ENCODE measurements around a stretch of chr4.

- PRO-cap, result no peak
- RRBS, 2 experiments, result no CpG with 5 or more reads among the region's 2 CpGs
Measured at GRCh38 chr4:98653940-98654296, 4.5 kb downstream of the TSPAN5 start.

GRCh38 chr4:99315805-99316727 lies 5.1 kb downstream of the ADH1B start:
- PRO-cap, result no peak
- RRBS, 2 experiments, result no CpG with 5 or more reads among the region's 9 CpGs

- PRO-cap, result no peak
- RRBS, 2 experiments, result no CpG with 5 or more reads among the region's 2 CpGs
Measured at GRCh38 chr4:99318705-99318994, 2.6 kb downstream of the ADH1B start.

GRCh38 chr4:99325018-99325439 lies 3.8 kb upstream of the ADH1B start:
- PRO-cap, result no peak
- RRBS, 2 experiments, result no CpG with 5 or more reads among the region's 3 CpGs

GRCh38 chr4:99413018-99413250 lies 22.2 kb downstream of the ADH7 start:
- PRO-cap, result no peak
- RRBS, 2 experiments, result no CpG with 5 or more reads among the region's 3 CpGs

GRCh38 chr4:99652512-99653187 lies 5.0 kb downstream of the C4orf54 start:
- PRO-cap, result no peak
- RRBS, 2 experiments, result 92 to 95% methylated on average over 16 to 17 of the region's 33 CpGs

DNA sequence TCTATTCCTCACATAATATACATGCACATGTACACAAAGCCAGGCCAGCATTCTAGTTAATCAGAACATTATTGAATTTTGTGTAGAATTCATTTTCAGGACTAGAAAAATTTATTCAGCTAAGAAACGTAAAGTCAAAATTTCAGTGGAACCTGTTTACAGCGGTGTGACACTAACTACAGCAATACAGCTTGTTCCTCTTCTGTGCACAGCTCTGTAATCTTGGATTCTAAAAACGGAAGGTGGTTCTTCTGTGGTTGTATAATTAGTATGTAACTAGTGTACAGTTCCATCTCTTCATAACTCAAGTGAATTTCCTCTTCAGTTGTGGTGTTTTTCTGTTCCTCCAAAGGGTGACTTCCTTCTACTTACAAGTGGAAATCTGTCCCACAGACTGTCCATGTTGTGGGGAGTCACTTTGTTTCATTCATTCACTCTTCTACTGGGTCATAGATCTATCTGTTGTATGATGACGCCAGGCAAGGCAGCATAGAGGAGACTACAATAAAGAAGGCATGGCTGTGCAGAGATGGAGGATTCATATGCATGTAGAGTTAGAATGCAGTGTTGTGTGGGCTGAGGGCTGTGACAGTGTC lies 5.3 kb downstream of the DAPP1 start:
- PRO-cap, result no peak
- RRBS, 2 experiments, result no CpG with 5 or more reads among the region's 4 CpGs

GRCh38 chr4:100458706-100459079 lies 59.1 kb downstream of the EMCN start:
- PRO-cap, result no peak

DNA sequence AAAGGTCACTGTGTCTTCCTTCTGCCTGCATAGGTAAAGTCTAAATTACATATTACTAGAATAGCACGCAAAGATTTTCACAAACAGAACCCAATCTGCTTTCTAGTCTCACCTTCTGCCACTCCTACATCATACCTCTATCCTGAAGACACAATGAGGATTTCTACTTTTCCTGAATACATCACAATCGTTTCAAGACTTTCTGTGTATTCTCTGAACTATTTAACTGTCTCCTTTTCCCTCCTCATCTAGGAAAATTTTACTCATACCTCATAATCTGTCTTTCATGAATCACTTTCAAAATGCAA lies 116.7 kb downstream of the PPP3CA start:
- PRO-cap, result no peak
- RRBS, 2 experiments, result no CpG with 5 or more reads among the region's 2 CpGs

- PRO-cap, result no peak
- RRBS, 2 experiments, result no CpG with 5 or more reads among the region's 4 CpGs
Measured at GRCh38 chr4:101348886-101349385, 1.6 kb upstream of the PPP3CA start.

DNA sequence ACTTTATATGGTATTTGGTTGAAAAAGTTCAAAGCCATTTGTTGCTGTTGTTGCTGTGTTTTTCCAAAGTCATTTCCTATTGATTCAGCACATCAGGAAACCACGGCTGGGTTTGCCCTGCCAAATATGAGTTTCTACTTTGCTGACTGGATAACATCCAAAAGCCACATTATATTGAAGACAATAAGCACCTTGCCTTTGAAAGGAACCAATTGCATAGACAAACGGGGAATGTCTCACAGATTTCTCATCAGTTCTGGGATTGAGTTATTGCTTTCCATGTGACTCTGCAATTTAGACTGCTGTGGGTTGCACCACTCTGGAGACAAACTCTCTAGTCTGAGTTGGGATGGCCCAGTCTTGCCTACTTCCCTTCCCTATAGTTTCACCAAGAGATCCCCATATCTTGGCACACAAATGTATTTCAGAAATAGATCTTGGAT lies 206.1 kb downstream of the SLC39A8 start:
- PRO-cap, result no peak
- RRBS, 2 experiments, result no CpG with 5 or more reads among the region's 2 CpGs

GRCh38 chr4:102352833-102353244 lies 7.6 kb upstream of the SLC39A8 start:
- PRO-cap, result no peak
- RRBS, 2 experiments, result no CpG with 5 or more reads among the region's 4 CpGs

DNA sequence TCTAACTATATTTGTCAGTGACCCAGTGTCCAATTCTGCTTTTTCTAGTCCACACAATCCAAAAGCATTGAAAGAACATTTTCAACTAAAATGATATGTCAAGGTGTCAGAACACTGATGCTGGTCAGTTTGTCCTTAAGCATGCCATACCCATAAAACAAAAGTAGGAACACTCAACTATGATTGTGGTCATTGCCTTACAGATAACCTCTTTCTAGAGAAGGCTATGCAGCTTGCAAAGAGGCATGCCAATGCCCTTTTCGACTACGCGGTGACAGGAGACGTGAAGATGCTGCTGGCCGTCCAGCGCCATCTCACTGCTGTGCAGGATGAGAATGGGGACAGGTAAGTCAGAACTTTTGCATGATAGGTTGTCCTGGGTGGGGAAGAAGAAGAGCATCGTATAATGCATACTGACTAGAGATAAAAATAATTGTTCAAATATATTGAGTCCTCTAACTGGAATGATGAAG lies 96.2 kb downstream of the NFKB1 start:
- PRO-cap, result no peak
- RRBS, 2 experiments, result no CpG with 5 or more reads among the region's 7 CpGs

- PRO-cap, result no peak
- RRBS, 2 experiments, result no CpG with 5 or more reads among the region's 5 CpGs
Measured at GRCh38 chr4:102807432-102808656, 19.5 kb downstream of the UBE2D3 start.

GRCh38 chr4:102819268-102820129 lies 7.9 kb downstream of the UBE2D3 start:
- PRO-cap, result no peak
- RRBS, 2 experiments, result no CpG with 5 or more reads among the region's 10 CpGs

- PRO-cap, result no peak
- RRBS, 2 experiments, result no CpG with 5 or more reads among the region's 3 CpGs
Measured at GRCh38 chr4:102824160-102824769, 3.1 kb downstream of the UBE2D3 start.

- PRO-cap, result bidirectional peak, plus-strand start at chr4:102828299, minus-strand start at chr4:102828010
- RRBS, 2 experiments, result no CpG with 5 or more reads among the region's 9 CpGs
Measured at GRCh38 chr4:102828217-102828413, 764 bp upstream of the UBE2D3 start.

DNA sequence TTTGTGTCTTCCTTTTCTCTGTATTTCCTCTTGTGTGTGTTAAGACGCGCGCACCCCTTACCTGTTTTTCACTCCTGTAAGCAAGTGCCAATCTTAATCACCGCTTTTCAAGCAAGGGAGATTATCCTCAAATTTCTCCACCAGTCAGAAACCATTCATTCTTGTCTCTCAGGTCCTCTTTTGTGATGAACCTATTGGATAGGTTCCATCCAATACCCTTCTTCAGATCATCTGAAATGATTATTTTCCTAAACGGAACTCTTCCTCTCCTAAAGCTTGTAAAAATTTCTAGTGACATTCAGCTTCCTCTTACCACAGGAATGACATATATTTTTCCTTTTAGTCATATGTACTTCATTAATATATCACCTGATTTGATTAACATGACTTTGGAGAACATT lies 526 bp upstream of the SLC9B2 start:
- PRO-cap, result bidirectional peak, plus-strand start at position 24 of the sequence, minus-strand start outside the sequence
- RRBS, 2 experiments, result no CpG with 5 or more reads among the region's 5 CpGs

DNA sequence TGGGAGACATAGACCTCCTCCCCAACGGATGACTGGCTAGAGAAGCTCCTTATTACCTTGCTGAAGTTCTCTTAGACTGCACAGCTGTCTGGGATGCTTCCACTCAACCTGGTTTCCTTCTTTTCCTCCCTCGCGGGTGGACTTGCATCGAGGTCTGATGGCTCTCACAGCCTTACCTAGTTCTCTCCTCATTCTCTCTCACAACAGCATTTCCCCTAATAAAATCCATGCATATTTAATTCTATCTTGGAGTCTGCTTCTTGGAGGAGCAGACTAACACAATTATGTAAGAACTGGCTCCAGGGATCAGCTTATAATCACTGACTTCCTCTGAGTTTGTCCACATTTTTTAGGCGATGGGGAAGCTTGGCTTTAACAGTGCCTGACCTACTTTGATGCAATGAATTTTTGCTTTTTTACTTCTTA lies 1.0 kb downstream of the BDH2 start:
- PRO-cap, result no peak
- RRBS, 2 experiments, result no CpG with 5 or more reads among the region's 5 CpGs

GRCh38 chr4:103099170-103099429 lies 534 bp downstream of the BDH2 start:
- PRO-cap, result no peak
- RRBS, 2 experiments, result no CpG with 5 or more reads among the region's 3 CpGs

Data from HEK293 (cell line).